Heart left ventricle (tissue), 7 donors: ENCODE results near the gene VSX2.

DNA sequence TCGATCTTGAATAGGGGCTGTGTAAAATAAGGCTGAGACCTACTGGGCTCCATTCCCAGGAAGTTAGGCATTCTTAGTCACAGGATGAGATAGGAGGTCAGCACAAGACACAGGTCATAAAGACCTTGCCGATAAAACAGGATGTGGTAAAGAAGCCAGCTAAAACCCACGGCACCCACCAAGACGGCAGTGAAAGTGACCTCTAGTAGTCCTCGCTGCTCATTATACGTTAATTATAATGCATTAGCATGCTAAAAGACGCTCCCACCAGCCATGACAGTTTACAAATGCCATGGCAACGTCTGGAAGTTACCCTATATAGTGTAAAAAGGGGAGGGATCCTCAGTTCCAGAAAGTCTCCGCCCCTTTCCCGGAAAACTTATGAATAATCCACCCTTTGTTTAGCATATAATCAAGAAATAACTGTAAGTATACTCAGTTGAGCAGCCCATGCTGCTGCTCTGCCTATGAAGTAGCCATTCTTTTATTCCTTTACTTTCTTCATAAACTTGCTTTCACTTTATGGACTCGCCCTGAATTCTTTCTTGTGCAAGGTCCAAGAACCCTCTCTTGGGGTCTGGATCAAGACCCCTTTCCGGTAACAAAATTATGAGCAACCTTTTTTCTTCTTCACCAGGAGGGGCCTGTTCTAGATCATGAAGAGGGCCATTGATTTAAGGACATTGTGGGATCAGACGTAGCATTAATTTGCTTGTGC, 189.4 kb upstream of the SIPA1L1 start:
- PRO-cap, 6 experiments = no peak in any of the 6 experiments
- RAMPAGE, long total RNA, 2 experiments = no peak in any of the 2 experiments
- RRBS = no CpG with 5 or more reads among the region's 13 CpGs

DNA sequence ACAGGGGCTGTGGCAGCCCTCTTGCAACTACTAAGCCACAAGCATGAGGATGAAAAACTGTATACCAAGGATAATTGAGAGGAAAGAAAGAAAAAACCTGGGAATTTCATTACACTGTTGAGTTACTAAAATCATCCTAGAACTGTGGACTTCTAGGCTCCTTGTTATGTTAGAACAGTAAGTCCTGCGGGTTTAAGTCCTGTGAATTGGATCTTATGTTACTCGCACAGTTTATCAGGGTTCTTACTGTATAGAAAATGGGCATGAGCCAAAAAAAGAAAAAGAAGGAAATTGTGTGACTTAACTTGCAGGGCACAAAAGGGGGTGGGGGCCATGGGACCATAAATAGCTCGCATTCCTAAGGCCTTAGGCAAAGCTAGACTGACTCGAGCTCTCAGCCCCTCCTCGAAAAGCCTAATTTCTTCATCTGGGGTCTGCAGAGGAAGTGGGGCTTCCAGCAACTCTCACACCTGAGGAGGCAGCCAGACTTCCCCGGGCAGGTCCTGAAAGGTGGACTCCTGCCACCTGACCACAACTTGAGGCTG, 132.7 kb upstream of the SIPA1L1 start:
- PRO-cap, 6 experiments = no peak in any of the 6 experiments
- RAMPAGE, long total RNA, 2 experiments = no peak in any of the 2 experiments
- RRBS = no CpG with 5 or more reads among the region's 6 CpGs

DNA sequence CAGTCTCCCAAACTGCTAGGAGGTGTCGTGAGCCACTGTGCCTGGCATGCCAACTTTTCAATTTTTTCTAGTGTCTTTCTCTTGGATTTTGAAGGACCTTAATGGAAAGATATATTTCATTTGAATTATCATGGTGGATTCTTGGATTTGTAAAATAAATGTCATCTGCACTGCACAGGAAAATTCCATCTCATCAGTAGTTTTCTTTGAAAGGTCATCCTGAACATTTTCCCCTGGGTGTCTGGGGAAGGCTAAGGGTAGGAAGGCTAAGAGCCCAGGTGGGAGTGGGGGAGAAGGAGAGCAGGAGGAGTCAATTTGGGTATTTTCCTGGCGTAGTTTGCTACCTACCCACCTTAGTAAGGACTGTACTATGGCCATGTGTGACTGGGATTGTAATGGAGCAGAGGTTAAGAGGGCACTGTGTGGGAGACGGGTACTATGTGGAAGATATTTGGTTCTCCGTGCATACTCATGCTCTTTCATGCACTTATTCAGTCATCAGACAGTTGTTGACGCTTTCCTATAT, 24.6 kb downstream of the SIPA1L1 start:
- PRO-cap, 6 experiments = no peak in any of the 6 experiments
- RAMPAGE, long total RNA, 2 experiments = no peak in any of the 2 experiments
- RRBS = no CpG with 5 or more reads among the region's 5 CpGs

GRCh38 chr14:71591819-71592311, 271.6 kb downstream of the SIPA1L1 start:
- PRO-cap, 6 experiments = no peak in any of the 6 experiments
- RAMPAGE, long total RNA, 2 experiments = no peak in any of the 2 experiments
- RRBS = no CpG with 5 or more reads among the region's 1 CpG

DNA sequence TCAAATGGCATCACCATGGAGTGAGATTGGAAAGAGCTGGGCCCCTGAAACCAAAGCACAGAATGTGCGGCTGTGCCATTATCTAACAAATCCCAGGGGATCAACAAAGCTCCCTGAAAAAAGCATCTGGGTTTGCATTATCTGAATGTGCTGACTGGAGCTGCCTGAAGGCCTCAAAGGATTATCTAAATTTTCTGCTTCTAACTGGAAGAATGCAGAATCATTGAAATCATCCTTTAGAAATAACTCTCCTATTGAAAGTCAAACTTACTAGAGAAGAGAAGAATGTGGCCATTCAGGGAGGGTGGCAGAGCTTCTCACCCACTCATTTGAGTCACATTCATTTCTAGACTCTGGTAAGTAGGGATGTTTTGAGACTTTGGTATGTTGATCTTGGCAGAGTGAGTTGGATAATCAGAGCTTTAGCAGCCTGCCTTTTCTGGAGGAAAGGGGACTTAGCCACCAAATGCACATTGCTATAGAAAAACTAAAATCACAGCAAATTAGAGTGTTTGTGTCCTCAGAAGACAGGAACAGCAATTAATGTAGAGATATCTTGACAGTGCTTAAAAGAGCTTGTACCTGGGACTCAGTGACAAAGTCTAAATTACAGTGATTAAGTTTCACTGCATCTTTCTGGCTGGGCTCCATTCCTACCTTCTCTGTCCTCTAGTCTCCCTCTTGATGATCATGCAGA, 220.5 kb upstream of the RGS6 start:
- PRO-cap, 6 experiments = no peak in any of the 6 experiments
- RAMPAGE, long total RNA, 2 experiments = no peak in any of the 2 experiments
- RRBS = no CpG with 5 or more reads among the region's 1 CpG

DNA sequence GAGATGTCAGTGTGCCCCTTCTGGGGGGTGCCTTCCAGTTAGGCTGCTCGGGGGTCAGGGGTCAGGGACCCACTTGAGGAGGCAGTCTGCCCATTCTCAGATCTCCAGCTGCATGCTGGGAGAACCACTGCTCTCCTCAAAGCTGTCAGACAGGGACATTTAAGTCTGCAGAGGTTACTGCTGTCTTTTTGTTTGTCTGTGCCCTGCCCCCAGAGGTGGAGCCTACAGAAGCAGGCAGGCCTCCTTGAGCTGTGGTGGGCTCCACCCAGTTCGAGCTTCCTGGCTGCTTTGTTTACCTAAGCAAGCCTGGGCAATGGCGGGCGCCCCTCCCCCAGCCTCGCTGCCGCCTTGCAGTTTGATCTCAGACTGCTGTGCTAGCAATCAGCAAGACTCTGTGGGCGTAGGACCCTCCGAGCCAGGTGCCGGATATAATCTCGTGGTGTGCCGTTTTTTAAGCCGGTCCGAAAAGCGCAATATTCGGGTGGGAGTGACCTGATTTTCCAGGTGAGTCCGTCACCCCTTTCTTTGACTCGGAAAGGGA, 83.9 kb upstream of the RGS6 start:
- PRO-cap, 6 experiments = no peak in any of the 6 experiments
- RAMPAGE, long total RNA, 2 experiments = no peak in any of the 2 experiments
- RRBS = no CpG with 5 or more reads among the region's 17 CpGs

DNA sequence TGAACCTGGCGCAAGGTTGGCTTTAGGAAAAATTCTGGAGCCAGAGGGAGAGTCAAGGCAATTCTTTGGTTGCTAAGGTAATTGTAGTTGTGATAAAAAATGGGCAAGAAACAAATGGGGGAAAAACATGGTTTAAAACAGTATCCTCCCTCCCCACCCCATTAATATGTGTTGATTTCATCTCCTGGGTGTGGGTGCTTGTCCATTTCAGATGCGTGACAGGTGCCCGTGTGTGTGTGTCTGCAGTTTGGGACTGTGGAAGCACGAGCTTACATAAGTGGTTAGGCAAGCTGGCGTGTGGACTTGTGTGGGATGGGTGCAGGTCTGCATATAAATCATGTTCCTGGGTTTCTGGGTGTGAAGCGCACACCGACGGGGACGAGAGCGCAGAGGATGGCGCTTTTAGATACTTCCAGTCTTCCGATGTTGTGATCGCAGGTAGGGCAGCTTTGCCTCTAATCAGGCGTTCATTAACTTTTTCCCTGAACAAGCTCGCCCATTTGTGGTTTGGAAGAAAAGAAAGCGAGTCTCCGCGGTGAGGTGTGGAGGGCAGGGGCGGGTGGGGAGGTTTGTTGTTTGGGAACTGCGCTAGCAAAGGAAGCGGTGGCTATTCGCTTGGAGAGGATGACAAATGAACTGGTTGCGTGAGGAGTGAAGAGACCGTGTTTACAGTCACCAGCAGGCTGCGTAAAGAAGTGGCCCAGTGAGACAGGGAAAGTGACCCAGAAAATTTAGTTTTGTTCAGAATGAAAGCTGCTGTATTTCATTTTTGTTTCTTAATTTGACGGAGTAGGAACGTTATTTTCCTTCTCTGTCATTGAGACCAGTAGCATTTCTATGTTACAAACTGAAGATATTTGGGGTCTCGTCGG, 872 bp downstream of the RGS6 start:
- PRO-cap, 6 experiments = peak in 3 of 6 experiments; most common plus-strand start position 365 of the sequence (in 1); most common minus-strand start position 244 of the sequence (in 1)
- RAMPAGE, long total RNA, 2 experiments = start-site peak on the plus strand in 1 of 2 experiments, centred at position 658 of the sequence, 15 reads per replicate
- RRBS = no CpG with 5 or more reads among the region's 29 CpGs

DNA sequence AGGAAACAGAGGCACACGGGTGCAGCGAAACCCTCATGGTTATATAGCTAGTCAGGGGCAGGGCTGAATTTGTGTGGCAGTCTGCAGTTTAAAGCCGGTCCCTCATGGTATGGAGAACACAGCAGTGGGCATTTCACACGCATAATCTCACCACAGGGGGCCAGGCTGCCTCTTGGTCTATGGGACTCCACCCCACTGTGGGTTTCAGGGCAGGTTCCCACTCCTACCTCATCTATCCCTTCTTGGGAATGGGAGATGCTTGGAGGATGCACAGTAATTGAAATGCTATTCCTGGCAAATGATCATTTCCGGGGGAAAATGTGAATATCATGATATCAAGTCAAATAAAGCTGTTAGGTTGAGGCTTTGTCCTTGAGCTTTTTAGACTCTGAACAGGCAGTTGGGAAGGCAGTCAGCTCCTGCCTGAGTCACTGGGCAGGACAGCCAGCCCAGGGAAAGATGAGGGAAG, 400.7 kb downstream of the RGS6 start:
- PRO-cap, 6 experiments = peak in 2 of 6 experiments; most common plus-strand start position 241 of the sequence (in 2)
- RAMPAGE, long total RNA, 2 experiments = no peak in any of the 2 experiments
- RRBS = no CpG with 5 or more reads among the region's 5 CpGs

DNA sequence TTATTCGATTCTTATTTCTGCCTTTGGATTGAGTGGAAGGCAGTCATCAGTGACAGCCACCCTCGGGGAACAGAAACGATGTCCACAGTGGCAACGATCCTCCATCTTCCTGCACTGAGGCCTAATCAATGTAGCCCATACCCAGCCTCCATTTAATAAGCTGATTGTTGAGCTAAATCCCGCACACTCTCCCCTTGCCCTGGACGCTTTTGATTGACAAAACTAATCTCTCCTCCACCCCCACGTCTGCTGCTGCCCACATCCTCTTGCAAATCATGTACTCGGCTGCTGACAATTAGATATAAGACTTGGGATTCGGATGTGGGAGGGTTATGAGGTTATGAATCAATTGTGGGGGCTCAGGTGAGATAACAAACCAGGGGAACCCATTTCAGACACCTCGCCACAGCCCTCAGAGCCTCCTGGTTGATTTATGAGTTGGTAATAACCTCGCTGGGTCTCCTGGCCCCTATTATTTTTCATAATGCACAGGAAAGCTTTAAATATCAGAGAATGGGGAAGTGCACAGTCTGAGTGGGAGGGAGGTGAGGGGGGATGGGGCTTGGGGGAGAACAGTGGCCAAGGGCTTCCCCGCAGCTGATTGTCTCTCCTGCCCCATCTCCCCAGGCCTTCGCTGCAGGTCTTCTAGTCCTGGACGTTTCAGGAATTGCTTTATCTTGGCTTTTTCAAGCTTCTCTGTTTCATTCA, 449.9 kb downstream of the DPF3 start:
- PRO-cap, 6 experiments = no peak in any of the 6 experiments
- RAMPAGE, long total RNA, 2 experiments = no peak in any of the 2 experiments
- RRBS = no CpG with 5 or more reads among the region's 14 CpGs

- PRO-cap, 6 experiments = no peak in any of the 6 experiments
- RAMPAGE, long total RNA, 2 experiments = no peak in any of the 2 experiments
- RRBS = 43% methylated on average over 2 of the region's 34 CpGs
Measured at GRCh38 chr14:72679400-72680262, 214.3 kb downstream of the DPF3 start.

- PRO-cap, 6 experiments = no peak in any of the 6 experiments
- RAMPAGE, long total RNA, 2 experiments = no peak in any of the 2 experiments
- RRBS = no CpG with 5 or more reads among the region's 6 CpGs
Measured at GRCh38 chr14:73057920-73058168, 490 bp upstream of the RBM25 start.

DNA sequence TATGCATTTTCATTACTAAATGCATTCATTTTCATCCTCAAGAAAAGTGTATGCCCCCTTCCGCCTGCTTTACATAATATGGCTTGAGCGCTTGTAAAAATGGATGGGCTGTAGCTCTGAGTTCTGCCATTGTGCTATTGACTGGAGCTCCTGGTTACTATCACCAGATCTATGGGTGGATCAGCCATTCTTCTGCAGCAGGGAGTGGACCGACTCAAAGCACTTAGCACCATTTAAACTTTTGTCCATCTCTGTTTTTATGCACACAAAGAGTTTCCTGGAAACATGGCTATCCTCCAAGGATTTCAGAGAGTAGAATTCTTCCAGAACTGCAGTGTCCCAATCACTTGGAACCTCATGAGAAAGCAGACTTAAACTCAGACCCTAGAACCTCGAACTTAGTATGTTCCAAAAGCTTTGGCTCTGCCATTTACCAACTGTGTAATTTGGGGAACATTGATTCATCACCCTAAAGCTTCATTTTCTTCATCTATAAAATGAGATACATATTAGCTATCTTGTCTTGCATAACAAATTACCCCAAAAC, 4.5 kb upstream of the NUMB start:
- PRO-cap, 6 experiments = no peak in any of the 6 experiments
- RAMPAGE, long total RNA, 2 experiments = no peak in any of the 2 experiments
- RRBS = no CpG with 5 or more reads among the region's 4 CpGs

- PRO-cap, 6 experiments = peak in 6 of 6 experiments; most common plus-strand start chr14:73491662 (in 1); most common minus-strand start chr14:73491635 (in 4)
- RAMPAGE, long total RNA, 2 experiments = no peak in any of the 2 experiments
- RRBS = 2% methylated on average over 39 of the region's 90 CpGs
Measured at GRCh38 chr14:73491255-73491992, 691 bp downstream of the RIOX1 start.

GRCh38 chr14:73736795-73737642, 22.8 kb upstream of the PNMA1 start:
- PRO-cap, 6 experiments = no peak in any of the 6 experiments
- RAMPAGE, long total RNA, 2 experiments = no peak in any of the 2 experiments
- RRBS = no CpG with 5 or more reads among the region's 21 CpGs

DNA sequence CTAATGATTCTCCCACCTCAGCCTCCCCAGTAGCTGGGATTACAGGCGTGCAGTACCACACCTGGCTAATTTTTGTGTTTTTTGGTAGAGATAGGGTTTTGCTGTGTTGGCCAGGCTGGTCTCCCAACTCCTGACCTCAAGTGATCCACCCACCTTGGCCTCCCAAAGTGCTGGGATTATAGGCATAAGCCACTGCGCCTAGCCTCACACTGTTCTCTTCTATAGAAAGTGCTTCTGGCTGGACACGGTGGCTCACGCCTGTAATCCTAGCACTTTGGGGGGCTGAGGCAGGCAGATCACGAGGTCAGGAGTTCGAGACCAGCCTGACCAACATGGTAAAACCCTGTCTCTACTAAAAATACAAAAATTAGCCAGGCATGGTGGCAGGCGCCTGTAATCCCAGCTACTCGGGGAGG, 22.2 kb downstream of the MIDEAS start:
- PRO-cap, 6 experiments = no peak in any of the 6 experiments
- RAMPAGE, long total RNA, 2 experiments = no peak in any of the 2 experiments
- RRBS = no CpG with 5 or more reads among the region's 8 CpGs

DNA sequence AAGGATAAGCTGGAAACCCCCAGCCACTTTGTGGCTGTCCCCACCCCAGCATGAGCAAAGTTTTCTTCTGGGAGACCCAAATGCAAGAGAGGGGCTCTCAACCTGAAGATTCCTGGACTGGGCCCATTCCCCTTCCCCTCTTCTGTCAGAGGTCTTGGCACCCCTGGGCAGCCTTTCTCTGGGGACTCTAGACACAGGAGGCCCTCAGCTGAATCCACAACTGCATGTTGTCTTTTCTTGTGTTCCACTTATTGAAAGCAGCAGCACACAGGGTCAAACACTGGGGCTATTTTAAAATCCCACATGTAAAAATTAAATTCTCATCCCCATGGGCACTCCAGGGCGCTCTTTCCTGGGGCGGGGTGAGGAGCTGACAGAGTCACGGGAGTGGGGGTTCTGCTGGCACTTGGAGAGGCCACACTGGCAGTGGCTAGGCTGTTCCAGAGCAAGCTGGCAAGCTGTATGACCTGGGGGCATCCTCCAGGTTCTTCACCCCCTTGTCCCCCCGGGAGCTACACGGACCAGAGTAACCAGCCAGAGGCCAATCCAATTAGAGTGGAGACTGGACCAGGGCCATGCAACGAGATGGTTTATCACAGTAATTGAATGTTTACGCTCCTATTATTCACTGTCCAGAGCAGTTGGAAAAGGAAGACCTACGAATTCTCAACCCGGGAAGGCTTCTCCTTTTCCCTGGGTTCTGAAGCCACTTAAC, 2.4 kb downstream of the MIDEAS start:
- PRO-cap, 6 experiments = no peak in any of the 6 experiments
- RAMPAGE, long total RNA, 2 experiments = no peak in any of the 2 experiments
- RRBS = no CpG with 5 or more reads among the region's 9 CpGs

GRCh38 chr14:73833616-73834003, 18.0 kb upstream of the PTGR2 start:
- PRO-cap, 6 experiments = peak in 2 of 6 experiments; most common plus-strand start chr14:73833723 (in 2)
- RAMPAGE, long total RNA, 2 experiments = no peak in any of the 2 experiments
- RRBS = no CpG with 5 or more reads among the region's 8 CpGs

DNA sequence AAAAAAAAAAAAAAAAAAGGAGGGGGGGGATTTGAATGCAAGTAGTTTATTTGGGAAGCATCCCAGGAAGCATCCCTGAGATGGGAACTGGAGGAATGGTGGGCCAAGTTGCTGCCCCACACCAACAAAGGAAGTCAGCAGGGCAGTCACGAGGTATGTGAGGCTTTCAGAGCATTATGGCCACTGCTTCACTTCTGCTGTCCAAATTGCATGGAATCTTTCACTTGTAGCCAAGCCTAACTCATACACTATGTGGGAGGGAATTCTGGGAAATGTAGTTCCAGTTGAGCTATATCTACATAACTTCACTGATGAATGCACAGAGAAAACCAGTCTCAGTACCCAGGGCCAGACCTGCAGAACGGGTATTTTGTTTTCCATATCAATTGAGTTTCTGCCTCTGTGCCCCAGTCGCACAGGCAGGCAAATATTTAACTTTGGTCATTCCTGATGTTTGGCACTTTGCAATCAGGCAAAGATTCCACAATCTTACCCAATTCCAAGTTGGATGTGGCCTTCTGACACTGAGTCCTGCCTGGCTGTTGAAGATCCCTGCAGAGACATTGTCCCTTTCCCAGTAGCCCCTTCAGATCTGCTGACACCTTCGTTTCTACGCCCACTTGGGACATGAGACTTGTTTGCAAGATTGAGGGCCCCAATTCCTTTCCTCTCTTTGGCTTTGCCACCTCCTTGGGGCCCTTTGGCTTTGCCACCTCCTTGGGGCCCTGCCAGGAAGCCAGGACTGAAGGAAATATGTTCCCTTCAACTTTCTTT, 14.9 kb upstream of the PTGR2 start:
- PRO-cap, 6 experiments = no peak in any of the 6 experiments
- RAMPAGE, long total RNA, 2 experiments = no peak in any of the 2 experiments
- RRBS = no CpG with 5 or more reads among the region's 5 CpGs

- PRO-cap, 6 experiments = no peak in any of the 6 experiments
- RAMPAGE, long total RNA, 2 experiments = no peak in any of the 2 experiments
- RRBS = no CpG with 5 or more reads among the region's 1 CpG
Measured at GRCh38 chr14:73942975-73943201, 7.0 kb downstream of the FAM161B start.

GRCh38 chr14:74239168-74239535, at the start of gene VSX2:
Gene VSX2 (plus strand): TSS chr14:74239449.
- PRO-cap, 6 experiments = no peak in any of the 6 experiments
- RAMPAGE, long total RNA, 2 experiments = no peak in any of the 2 experiments
- RRBS = 7% methylated on average over 10 of the region's 16 CpGs